Metastatic Liver Carcinoma in the Lung (tissue), 2 donors: ENCODE results near the gene CHD9.

- PRO-cap, 2 experiments, result no peak in any of the 2 experiments
Measured at GRCh38 chr16:50709100-50709840, 15.9 kb downstream of the NOD2 start.

GRCh38 chr16:50842605-50843061 is 100.7 kb downstream of the CYLD start:
- PRO-cap, 2 experiments, result no peak in any of the 2 experiments

GRCh38 chr16:50927927-50928405 is 186.1 kb downstream of the CYLD start:
- PRO-cap, 2 experiments, result no peak in any of the 2 experiments

GRCh38 chr16:51058405-51058914 is 92.6 kb downstream of the SALL1 start:
- PRO-cap, 2 experiments, result peak in 1 of 2 experiments; most common plus-strand start chr16:51058596 (in 1); most common minus-strand start chr16:51058606 (in 1)

DNA sequence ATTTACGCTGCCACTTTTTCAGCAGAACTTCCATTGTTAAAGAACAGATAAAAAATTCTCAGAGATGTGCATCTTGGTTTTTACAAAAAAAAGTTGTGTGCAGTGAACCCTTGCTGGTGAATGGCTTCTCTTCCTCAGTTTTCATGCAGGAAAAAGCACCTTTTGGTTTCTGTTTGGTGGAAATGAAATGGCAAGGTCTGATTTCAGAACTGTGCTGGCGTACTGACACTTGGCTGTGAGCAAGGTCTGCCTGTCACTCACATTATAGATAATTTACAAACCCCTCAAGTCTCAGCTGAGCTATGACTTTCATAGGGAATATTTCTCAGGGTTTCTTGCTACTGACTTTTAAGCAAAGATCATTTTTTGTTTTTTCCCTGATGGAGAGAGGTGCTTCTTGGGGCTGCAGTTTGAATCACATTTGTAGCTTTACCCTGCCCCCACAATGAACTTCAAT is 5.8 kb upstream of the SALL1 start:
- PRO-cap, 2 experiments, result no peak in any of the 2 experiments

DNA sequence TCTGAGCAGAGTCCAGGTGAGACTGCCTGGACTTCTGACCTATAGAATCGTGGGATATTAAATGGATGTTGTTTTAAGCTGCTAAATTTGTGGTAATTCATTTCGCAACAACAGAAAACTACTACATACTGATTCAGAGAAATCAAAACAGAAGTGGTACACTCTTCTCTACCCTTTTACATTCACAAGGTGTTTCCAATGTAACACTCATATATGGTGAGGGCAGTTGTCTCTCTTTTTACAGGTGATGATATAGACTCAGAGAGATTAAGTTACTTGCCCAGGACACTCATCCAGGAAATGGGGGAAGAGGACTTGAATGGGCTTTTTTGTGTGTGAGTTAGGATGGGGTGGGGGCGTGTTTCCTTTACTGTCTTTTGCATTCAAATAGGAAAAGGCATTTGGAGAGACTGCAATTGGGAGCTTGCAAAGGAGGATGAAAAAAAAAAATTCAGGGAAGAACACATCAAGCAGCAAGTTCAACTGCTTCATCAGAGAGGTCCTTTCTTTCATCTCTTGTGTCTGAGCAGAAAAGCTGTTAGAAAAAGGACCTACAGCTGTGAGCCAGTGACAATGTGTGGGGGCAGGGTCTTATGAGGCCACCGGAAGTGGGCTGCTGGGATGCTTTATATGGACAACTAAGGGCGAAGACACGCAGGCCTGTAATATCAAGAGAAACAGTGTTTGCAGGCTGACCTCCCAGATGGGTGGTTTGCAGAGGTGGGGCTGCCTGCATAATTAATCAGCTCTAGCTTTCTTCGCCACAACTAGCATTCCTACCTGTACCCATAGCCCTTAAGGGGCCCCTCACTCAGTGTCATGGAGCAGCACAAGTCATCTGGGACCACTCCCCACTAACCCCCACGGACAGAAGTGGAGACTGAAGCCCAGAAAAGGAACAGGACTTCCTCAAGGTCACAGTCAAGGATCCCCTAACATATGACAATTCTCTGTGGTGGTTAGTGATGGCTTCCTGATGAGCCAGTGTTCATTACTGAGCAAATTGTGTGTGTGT is 30.3 kb upstream of the SALL1 start:
- PRO-cap, 2 experiments, result no peak in any of the 2 experiments

GRCh38 chr16:51763313-51763752 is 612.3 kb upstream of the SALL1 start:
- PRO-cap, 2 experiments, result no peak in any of the 2 experiments

DNA sequence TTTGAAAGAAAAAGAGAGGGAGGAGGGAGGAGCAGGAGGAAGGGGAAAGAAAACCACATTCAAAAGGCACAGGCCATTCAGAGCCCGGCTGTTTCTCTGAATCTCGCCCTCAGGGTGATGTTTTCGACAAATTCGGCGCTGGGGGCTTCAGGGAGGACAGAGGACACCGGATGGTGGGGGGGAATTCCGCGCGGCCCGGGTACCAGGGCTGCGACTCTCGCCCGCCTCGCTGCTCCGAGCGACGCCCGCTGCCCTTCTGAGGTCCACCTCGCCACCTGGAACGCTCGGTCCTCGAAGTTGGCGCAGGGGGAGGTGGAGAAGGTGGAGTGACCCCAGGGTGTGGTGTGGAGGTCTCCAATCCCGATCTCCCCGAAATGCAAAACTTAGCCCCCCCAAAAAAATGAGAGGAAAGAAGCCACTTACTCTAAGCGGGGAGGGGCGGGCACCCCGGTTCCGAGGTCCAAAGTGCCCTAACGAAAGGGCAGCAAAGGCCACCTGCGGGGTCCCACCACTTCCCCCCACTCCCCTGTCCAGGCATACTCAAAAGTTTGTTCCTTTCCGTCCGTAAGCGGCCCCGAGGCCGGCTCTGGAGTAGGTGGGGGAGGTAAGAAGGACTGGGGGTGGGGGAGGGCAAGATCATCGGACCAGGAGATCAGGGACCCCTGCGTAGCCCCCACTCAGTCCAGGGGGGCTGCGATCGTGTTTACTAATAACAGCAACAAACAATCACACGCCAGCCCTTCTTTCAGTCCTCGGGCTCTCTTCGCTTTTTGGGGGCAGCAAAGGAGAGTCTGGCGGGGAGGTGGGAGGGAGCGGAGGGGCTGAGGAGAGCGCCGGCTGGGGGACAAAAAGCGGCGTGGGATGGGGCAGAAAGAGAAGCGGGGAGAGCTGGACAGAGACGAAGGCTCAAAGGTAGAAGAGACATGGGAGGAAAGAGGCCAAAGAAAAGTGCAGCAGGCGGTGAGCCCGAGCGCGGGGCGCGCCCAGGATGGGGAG is 1.0 kb downstream of the TOX3 start:
- PRO-cap, 2 experiments, result no peak in any of the 2 experiments

DNA sequence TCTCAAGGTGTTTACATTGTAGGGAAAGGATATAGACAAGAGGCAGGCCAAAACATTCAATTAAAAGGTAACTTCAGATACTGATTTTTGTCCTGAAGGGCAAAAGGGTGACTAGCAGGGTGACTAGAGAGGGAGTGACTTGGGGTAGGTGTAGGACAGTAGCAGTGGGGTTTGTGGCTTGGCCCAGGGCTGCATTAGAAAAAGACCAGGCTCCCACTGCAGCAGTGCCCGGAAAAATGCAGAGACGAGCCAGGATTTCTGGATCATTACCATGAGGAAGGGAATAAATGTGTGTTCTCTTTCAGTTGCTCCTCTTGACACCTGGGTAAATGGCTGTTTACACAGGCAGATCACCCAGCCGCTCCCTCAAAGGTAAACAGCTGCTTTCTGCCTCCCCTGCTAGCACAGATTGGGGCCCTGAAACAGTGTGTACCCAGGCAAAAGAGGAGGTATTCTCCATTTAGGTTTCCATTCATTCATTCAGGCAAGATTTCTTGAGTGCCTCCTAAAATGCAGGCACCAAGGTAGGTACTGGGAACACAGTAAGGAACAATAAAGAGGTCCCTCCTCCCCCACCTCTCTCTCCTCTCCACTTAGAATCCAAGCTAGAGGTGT is 15.0 kb upstream of the TOX3 start:
- PRO-cap, 2 experiments, result no peak in any of the 2 experiments

DNA sequence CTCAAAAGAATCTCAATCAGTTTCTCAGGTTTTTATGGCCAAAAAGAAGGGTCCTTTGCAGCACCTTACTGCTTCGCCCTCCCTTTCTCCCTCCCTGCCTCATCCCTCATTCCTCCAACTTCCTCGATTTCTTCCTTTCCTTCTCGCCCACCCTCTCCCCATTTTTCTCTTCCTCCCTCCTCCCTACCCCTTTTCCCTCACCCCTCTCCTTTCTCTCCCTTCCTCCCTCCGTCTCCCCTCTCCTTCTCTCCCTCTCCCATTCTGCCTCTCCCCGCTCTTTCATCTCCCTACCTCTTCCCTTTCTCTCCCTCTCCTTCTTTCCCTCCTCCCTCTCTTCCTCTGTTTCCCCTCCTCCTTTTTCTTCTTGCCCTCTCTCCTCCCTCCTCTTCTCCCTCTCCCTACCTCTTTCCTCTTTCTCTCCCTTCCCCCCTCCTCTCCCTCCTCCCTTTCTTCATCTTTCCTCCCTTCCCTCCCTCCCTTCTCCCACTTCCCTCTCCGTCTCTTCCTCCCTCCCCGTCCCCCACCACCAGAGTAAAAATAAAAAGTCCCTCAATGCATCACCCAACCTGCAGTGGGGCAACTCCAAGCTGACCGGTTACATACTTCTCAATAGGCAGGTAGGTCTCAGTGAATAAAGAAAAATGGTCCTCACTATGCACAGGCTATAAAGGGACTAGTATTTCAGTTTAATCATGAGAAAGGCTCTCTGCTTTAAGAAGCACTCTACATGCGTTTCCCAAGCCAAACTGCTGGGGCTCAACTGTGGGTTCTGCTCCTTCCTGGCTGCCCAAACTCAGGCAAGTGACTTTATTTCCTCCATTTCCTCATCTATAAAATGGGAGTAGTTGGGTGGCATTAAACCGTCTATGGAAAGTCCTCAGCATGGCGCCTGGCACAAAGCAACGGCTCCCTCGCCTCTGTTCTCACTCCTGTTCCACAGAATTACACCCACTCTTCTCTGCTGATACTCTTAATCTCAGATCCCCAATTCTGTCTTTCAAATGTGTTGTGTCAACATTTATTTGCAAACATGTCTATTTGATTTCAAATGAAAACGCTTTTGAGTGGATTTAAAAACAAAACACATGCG is 10.3 kb downstream of the CHD9NB start:
- PRO-cap, 2 experiments, result no peak in any of the 2 experiments

DNA sequence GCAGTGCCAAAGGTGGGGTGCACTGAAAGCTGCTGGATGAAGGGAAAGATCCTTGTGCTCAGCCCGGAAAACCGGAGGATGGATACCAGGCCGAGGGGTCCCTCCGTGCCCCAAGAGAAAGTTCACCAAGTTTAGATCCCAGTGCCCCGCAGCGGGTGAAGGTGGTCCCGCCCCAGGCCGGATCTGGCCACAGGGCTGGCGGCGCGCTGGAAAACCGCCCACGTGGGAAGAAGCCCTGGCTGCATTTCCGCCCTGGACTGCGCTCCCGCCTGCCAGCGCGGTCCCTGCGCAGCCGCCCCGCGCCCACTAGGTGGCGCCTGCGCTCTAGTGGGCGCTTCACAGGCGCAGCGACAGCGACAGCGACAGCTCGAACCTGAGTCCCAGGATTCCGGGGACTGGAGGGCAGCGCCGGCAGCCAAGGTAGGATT is at the start of gene CHD9:
TSS of gene CHD9 (plus strand) at position 334 of the 428 bp plus-strand sequence.
- PRO-cap, 2 experiments, result peak in 2 of 2 experiments; most common plus-strand start position 383 of the sequence (in 2); most common minus-strand start position 185 of the sequence (in 1)

GRCh38 chr16:53055086-53056031 is 568 bp downstream of the CHD9 start:
- PRO-cap, 2 experiments, result peak in 2 of 2 experiments; most common plus-strand start chr16:53055261 (in 1); most common minus-strand start chr16:53055713 (in 1)

DNA sequence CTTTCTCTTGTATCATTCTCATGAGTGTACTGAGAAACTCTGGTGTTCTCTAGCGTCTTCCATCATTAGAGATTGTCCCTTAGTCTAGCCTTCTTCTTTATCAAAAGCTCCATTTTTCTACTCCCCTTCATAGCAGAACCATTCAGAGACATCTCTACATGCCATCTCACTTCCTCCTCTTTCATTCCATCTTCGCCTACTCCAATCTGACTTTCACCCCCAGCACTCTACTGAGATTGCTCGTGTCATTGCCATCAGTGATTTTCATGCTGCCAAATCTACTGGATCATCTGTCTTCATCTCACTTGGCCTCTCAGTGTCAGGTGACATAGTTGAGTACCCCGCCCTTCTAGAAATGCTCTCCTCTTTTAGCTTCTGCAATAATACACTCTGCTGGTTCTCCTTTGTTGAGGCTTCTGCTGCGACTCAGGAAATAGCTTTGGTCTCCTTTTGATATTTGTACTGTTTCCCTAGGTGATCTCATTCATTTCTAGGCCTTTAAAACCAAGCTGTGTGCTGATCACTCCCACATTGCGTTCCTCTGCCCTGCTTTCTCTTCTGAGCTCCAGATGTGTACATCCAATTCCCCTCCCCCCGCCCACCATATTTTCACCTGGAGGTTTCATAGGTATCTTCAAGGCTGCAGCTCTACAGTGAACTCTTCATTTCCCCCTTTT is 119.1 kb downstream of the FTO start:
- PRO-cap, 2 experiments, result no peak in any of the 2 experiments

DNA sequence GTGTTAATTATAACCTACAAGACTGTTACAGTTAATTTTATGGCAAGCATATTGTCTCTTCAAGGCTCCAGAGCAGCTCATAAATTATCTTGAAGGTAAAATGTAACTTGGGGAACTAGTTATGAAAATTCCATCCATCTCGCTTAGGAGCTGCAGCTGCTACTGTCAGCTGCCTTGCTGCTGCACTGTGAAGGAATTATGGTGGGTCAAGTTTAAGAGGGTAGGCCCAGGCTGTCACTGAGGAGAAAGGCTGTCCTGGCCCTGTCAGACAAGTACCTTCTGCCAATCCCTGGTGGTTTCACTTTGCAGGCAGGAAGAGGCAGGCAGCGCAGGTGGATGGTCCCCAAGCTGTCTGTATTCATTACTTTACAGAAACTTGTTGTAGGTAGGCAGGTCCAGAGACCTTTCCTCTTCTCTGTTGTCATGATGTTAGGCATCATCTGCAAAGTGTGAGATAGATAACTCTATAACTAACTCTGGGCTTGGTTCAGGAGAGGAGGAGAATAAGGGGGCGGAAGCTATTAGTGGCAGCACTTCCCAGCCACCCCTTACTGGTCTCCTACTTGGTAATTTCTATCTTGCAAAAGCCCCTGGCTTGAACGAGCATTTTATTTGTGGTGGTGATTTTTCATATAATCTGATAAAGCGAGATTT is 243.1 kb downstream of the FTO start:
- PRO-cap, 2 experiments, result no peak in any of the 2 experiments

- PRO-cap, 2 experiments, result no peak in any of the 2 experiments
Measured at GRCh38 chr16:54165379-54166010, 121.1 kb downstream of the IRX3 start.

DNA sequence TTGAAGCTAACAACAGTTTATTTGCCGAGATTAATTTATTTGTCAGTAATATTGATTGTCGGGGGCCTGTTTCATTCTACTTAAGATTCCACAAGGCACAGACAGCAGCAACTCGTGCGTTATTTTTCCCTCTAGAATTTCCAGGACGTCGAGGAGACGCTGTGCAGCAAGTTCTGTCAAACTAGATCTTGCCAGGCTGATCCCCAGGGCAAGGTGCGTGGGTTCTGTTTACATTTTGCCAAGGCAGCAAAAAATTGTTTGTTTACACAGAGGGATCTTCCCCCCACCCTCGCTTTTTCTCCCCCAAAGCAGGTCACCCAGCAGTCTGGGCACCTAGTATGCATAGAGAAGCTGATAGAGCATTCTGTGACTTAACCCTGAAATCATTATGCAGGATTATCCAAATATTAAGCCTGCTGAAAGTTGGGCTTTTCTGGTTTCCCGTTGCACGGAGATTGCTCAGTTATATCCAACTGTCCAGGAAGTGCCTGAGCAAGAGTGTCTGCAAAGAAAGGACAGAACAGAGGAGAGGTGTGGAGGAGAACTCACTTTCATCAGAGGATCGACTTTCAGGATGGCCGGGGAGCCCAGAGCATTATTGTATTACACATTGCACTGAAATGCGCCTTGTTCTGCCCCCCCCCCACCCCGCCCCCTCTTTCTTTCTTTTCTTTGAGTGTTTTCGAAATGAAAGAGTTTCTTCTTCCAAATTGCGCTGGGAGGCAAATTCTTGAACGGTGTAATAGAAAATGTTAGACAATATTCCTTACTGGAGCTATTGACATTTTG is 111.2 kb downstream of the IRX3 start:
- PRO-cap, 2 experiments, result no peak in any of the 2 experiments

- PRO-cap, 2 experiments, result no peak in any of the 2 experiments
Measured at GRCh38 chr16:54208255-54208725, 78.3 kb downstream of the IRX3 start.

GRCh38 chr16:54284253-54284797 is 2.3 kb downstream of the IRX3 start:
- PRO-cap, 2 experiments, result no peak in any of the 2 experiments

GRCh38 chr16:54290681-54290912 is 4.0 kb upstream of the IRX3 start:
- PRO-cap, 2 experiments, result no peak in any of the 2 experiments

- PRO-cap, 2 experiments, result no peak in any of the 2 experiments
Measured at GRCh38 chr16:54402472-54402671, 115.8 kb upstream of the IRX3 start.